CMK (cell line): ENCODE data around the genes TRAPPC10 and AIRE.

DNA sequence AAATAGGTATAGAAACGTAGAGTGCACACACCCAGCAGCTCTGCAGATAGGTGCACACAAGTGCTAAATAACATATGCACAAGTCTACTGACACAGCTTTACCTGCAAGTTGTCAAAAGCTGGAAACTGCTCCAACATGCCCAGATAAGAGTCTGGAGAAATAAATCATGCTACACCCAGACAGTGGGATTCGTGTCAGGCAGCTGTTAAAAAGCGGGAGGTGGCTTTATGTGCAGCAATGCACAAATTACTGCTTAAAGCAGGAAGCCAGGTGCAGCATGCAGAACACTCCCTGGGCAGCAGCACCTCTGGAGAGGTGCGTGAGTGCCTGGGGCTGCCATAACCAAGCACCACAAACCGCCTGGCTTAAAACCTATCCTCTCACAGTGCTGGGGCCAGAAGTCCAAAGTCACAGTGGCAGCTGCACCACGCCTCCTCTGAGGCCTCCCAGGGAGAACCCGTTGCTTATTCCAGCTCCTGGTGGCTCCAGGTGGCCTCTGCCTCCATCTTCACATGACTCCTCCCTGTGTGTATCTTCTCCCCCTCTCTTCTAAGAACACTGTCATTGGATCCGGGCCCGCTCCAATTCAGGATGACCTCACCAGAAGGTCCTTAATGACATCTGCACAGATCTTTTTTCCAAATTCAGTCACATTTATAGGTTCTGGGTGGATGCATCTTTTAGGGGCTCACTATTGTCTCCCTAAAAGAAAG lies 115.6 kb downstream of the SIK1 start:
- RRBS, result no CpG with 5 or more reads among the region's 9 CpGs

DNA sequence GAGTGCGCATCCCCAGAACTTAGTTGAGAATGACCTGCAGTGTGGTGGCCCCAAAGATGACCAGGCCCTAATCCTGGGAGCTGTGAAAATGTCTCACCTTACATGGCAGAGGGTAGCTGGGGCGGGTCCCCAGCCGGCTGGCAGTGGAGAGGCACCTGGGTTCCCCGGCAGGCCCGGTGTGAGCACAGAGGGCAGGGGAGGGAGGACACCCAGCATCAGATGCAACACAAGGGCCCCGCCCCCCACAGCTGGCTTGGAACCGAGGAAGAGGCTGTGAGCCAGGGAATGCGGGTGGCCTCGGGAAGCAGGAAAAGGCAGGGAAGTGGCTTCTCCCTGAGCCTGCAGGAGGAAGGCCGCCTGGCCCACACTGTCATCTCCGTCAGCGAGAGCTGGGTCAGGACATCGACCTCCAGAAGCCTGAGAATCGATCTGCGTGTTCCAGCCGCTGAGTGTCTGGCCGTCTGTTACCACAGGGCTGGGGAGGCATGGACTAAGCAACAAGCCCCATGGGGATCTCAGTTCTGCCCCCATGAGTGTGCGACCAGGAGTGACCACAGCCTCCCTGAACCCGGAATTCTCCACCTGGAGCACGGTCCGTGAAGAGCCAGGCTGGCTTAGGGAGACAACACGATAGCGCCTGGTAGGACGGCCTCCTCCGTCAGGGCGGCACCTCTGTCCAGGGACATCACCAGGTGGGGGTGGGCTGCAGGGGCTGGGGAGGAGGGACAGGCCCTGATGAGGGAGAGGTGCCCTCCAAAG lies 87.2 kb downstream of the SIK1 start:
- RRBS, result no CpG with 5 or more reads among the region's 26 CpGs

- RRBS, result 79% methylated on average over 5 of the region's 19 CpGs
These were observed 85.4 kb downstream of the SIK1 start for GRCh38 chr21:43341309-43342098.

DNA sequence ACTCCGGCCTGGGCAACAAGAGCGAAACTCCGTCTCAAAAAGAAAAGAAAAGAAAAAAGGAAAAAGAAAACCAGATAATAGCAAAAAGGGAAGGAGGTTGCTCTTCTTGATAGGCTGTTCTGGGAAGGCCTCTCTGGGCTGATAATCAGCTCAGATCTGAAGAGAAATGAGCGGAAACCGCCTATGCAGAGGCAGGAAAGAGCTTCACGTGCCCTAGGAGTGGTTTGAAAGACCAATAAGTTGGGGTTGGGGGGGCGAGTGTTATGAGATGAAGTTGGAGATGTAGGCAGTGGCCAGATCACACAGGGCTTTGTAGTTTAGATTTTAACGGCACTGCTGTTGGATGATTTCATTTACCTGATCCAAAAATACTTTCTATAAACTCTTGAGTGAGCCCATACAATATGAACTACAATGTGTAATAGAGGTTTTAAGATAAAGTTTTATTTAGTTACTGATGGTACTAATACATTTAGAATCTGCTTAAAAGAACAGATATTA lies 1.2 kb downstream of the RRP1B start:
- RRBS, result no CpG with 5 or more reads among the region's 8 CpGs

- RRBS, result no CpG with 5 or more reads among the region's 13 CpGs
These were observed 15.6 kb downstream of the RRP1B start for GRCh38 chr21:43674964-43675397.

- RRBS, result no CpG with 5 or more reads among the region's 25 CpGs
These were observed 29.0 kb upstream of the PDXK start for GRCh38 chr21:43689850-43690454.

DNA sequence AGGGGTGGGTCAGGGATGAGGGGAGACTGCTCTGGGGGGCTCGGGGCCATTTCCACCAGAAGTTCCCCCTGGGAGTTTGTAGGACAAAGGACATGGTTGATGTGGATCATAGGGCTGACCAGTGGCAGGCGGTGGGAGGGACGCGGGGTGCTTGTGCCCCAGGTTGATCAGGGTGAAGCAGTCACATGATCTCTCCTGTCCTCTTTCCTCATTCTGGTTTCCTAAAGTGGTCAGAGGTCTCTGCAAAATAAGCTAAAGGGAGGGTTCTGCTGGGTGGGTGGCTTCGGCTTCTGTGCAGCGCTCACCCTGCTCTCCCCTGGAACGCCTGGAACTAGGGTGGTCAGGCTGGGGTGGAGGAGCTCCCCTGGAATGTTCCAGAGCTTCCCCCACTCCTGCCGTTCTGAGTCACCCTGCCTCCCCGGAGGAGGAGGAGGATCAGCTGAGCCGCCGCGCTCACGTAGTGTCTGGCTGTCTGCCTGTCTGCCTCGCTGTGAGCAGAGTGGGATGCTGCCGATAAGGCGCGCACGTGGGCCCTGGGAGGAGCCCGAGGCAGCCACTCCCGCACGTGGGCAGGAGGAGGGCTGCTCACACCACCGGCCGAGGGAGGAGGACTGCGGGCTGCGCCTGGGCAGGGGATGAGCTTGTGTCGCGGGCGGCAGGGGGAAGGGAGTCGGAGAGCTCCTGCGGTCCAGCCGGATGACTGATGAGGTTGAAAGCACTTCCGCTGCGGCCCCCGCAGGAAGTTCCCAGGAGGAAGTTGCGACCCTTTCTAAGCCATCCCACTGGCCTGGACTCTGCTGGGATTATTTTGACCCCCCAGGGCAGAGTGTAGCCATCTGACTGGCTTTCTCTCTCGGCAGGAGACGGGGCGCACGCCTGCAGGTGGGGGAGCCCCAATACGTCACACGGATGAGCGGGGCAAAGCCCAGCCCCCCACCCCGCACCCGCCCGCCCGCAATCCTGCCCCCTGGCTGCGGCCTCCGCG lies 9.5 kb downstream of the PDXK start:
- RRBS, result 1% methylated on average over 7 of the region's 49 CpGs

GRCh38 chr21:43745704-43746393 lies 26.9 kb downstream of the PDXK start:
- RRBS, result no CpG with 5 or more reads among the region's 16 CpGs

GRCh38 chr21:43773853-43774787 lies 2.0 kb downstream of the CSTB start:
- RRBS, result 95% methylated on average over 3 of the region's 25 CpGs

DNA sequence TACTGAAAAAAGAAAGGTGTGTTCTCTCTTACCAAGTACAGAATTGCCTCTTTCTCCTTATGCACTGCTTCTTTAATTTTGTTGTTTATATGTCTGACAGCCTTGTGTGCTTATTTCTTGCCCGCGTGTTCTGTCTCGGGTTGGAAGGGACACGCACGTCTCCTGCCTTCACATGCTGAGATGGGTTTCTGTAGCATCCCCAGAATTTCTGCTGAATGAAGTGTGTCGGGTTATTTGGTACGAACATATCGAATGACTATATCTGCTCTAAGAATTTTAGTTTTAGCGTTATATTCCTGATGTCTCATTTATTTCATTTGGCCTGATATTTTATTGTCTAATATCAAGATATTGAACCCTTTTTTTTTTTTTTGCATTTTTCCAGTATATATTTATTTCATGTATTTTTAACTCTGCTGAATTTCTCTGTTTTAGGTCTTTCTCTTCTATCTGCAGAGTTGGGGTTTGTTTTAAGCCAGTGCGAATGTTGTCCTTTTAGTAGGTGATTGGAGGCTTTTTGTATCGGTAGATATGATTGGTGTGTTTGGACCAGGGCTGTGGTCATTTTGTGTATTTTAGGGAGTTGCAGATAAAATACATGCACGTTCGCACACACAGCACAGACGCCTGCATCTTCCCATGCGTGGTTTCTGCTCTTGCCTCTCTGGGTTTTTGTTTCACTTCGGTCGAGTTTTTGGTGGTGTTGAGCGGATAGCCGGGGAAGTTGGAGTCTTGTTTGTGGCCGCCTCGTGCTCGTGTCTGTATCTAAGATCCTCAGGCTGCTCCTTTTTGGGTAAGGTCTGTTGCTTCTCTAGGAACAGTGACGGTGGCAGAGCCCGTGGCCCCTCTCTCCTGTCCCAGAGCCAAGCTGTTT lies 51.4 kb downstream of the AGPAT3 start:
- RRBS, result no CpG with 5 or more reads among the region's 24 CpGs

- RRBS, result 100% methylated on average over 2 of the region's 26 CpGs
These were observed 63.5 kb downstream of the AGPAT3 start for GRCh38 chr21:43928295-43929088.

DNA sequence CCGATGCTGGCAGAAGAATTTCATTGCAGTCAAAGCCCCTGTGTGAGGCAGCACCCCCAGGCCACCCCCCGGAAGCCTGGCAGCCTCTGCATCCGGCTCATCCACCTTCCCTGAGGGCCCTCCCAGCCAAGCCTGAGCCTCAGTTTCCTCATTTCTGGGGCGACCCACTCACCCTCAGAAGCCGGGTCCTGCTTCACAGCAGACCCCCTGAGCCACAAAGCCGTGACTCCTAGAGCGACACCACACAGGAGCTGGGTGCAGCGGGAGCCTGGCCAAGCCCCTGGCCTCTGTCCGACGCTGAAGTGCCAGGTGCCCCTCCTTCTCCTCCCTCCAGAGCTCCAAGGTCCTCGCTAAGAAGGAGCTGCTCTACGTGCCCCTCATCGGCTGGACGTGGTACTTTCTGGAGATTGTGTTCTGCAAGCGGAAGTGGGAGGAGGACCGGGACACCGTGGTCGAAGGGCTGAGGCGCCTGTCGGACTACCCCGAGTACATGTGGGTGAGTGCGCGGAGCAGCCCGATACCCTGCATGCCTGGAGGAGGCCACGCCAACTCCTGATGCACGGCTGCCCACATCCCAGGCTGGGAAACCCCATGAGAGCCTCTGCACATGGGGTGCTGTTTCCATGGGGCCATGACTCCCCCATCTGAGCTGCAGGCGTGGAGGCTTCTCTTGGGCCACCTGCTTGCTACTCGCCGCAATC lies 43.2 kb upstream of the TRAPPC10 start:
- RRBS, result 96% methylated on average over 3 of the region's 29 CpGs

DNA sequence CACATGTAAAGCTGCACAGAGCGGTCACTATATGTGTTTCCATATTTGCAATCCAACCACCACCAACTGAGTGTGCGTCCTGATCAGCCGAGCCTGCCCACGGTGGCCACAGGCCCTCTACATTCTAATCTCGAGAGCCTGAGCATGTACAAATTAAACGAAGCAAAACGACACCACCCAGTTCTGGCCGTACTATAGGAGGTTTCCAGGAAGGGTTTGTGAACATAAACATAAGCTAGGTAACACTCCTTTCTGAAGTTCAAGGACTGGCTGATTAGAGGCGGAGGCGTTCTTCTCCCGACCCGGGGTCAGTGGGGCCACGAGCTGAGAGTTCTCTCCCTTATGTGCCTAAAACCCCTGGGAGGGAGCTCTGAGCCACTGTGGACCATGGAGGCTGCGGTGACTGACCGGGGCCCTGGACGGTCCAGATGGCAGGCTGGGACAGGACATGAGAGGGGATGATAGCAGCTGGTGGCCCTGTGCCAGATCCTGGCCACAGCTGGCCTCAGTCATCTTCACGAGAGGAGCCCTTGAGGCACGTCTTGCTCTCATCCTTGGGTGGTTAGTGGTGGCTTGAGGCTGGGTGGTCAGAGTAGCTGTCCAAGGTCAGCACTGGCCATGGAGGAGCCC lies 39.1 kb upstream of the TRAPPC10 start:
- RRBS, result 87% methylated on average over 4 of the region's 18 CpGs

DNA sequence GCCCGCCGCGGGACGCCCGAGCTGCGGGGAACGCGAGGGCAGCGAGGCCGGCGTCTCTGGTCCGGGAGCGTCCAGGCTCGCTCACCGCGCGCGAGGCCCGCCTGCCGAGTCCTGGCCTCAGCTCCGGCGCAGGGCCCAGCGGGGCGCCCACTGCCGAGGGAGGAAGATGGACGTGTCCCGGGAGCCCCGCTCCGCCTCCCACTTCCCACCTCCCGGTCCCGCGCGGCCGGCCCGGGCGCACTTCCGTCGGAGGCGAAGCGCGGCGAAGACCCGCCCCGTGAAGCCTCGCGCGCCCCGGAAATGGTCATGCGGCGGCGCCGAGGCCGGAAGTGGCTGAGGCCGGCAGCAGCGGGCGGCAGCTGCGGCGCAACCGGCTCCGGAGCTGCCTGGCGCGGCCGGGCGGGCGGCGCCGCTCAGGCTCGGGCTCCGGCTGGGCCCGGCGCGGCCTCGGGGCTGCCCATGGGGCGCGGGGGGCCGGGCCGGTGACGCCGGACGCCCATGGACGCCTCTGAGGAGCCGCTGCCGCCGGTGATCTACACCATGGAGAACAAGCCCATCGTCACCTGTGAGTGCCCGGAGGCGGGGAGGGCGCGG lies at the start of gene TRAPPC10:
TRAPPC10 (plus strand) TSS at position 314 of the 594 bp plus-strand sequence.
- RRBS, result 2% methylated on average over 60 of the region's 89 CpGs

- RRBS, result no CpG with 5 or more reads among the region's 11 CpGs
These were observed 22.6 kb downstream of the TRAPPC10 start for GRCh38 chr21:44034457-44035308.

DNA sequence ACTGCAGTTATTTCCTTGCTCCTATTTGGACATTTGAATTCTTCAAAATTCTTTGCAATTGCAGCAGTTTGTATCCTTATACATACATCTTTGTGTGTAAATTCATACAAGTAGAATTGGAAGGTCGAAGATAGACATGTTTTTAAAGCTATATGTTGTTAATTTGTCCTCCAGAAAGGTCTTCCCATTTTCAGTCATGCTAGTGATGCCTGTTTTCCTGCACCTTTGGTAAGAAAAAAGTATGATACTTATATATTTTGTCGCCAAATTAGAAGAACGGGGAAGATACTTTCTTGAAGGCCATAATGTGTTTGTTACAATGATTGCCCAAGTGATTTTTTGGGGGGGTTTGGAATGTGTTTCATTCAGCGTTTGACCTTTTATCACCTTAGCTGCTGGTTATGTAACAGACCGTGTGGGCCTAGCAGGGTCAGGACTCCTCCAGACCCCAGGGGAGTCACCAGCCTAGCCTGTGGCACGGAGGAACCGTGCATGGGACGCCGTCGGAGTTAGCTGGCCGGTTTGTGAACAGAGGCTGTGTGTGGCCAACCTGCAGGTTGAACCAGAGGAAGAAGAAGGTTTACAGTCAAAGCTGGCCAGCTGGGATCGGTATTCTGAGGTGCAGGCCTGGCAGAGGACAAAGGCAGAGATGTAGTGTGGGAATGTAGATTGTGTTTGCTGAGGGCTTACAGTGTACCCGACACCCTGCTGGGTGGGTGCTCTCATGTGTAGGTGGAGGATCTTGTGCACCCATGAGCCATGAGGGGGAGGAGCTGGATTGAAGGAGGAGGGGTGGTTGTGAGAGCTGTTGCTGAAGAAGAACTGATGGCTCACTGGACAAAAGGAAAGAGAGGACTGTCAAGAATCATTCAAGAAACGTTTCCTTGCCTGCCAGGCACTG lies 40.3 kb upstream of the PWP2 start:
- RRBS, result no CpG with 5 or more reads among the region's 14 CpGs

DNA sequence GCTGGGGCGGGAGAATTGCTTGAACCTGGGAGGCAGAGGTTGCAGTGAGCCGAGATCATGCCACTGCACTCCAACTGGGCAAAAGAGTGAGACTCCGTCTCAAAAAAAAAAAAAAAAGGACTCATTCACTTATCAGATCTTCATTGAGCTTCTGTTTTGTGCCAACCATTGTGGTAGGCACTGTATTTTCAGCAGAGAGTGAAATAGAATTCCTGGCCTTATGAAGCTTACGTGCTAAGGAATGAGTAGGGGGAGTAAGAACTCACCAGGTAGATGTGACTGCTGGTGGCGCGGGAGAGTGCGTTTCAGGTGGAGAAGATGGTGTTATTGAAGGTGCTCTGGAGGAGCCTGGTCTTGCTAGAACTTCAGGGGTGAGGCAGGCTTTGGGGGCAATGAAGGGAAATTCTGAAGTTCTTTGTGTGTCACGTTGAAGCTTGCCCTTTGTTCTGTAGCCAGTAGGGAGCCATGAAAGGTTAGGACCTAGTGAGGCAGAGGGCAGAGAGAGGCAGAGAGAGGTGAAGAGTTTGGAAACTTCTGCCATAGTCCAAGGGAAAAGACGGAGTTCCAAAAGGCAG lies 39.1 kb upstream of the PWP2 start:
- RRBS, result no CpG with 5 or more reads among the region's 9 CpGs

GRCh38 chr21:44079403-44079959 lies 27.7 kb upstream of the PWP2 start:
- RRBS, result no CpG with 5 or more reads among the region's 6 CpGs

GRCh38 chr21:44285640-44286348 lies at the start of gene AIRE:
Gene AIRE (plus strand): TSS chr21:44285876.
- RRBS, result 75% methylated on average over 32 of the region's 62 CpGs

- RRBS, result no CpG with 5 or more reads among the region's 19 CpGs
These were observed 7.7 kb downstream of the PFKL start for GRCh38 chr21:44307295-44308134.